Cardiac septum (tissue), 1 donor: Measurements from ENCODE around the gene RHOJ.

DNA sequence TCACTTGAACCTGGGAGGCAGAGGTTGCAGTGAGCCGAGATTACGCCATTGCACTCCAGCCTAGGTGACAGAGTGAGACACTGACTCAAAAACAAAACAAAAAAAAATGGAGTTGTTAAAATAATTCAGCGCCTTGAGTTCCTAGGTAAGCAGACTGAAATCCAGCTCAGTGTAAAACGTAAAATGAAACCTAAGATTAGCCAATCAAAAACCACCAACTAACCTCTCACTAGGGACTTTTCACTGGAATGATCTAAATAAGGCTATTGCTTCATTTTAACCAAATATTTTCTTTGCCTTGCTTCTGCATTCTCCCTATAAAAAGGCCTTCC is 91.6 kb upstream of the HIF1A start:
- PRO-cap, result unidirectional peak, minus-strand start at position 156 of the sequence

DNA sequence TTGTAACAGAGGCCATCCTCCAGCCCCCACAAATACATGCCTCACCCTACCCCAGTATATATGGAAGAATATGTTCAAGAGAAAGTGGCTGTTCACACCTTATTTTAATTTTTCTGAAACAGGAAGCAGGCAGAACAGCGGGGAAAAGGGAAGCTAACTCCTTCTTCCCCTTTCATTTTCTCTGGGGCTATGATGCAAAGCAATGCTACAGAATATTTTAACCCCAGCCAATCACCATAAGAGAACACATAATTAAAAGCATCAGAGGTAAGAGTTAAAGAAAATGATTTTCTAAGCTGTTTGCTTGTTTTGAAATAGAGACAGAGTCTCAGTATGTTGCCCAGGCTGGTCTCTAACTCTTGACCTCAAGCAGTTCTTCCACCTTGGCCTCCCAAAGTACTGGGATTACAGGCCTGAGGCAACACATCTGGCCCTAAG is 31.6 kb upstream of the HIF1A start:
- PRO-cap, result unidirectional peak, minus-strand start at position 115 of the sequence

DNA sequence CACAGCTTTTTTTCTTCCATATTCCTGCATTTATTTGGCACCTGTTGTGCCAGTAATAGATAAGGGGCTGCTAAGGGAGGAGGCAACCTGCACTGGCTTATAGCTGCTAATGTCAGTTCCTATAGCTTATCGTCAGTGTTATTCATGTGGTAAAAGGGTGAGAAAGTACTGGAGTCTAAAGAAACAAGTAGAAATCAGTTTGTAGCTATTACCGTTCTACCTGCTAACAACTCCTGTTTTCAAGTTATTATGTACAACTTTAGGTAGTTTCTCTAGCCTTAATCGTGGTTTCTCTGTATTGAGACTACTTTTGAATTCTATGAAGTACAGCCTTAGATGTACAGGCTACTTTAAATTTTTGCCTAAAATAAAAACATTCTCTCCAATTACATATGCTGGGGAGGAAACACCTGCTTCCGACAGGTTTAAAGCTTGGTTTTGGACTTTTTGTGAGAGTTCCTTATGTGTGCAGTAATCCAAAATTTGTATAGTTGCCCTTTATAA is 24.5 kb downstream of the HIF1A start:
- PRO-cap, result no peak

- PRO-cap, result no peak
These were observed 31.2 kb downstream of the HIF1A start for GRCh38 chr14:61726290-61727118.

DNA sequence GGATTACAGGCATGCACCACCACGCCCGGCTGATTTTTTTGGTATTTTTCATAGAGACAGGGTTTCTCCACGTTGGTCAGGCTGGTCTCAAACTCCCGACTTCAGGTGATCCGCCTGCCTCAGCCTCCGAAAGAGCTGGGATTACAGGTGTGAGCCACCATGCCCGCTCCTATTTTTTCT is 20.8 kb upstream of the SNAPC1 start:
- PRO-cap, result no peak

- PRO-cap, result no peak
These were observed 52.1 kb downstream of the SYT16 start for GRCh38 chr14:61864267-61865255.

- PRO-cap, result bidirectional peak, plus-strand start at chr14:63204394, minus-strand start at chr14:63204178
These were observed at the start of gene RHOJ for GRCh38 chr14:63203836-63205049. Gene RHOJ (plus strand): TSS chr14:63204443.

GRCh38 chr14:63205332-63205675 is 1.1 kb downstream of the RHOJ start:
- PRO-cap, result no peak

- PRO-cap, result no peak
These were observed 1.6 kb downstream of the RHOJ start for GRCh38 chr14:63205754-63206372.

GRCh38 chr14:63514262-63514726 is 28.9 kb downstream of the PPP2R5E start:
- PRO-cap, result no peak

DNA sequence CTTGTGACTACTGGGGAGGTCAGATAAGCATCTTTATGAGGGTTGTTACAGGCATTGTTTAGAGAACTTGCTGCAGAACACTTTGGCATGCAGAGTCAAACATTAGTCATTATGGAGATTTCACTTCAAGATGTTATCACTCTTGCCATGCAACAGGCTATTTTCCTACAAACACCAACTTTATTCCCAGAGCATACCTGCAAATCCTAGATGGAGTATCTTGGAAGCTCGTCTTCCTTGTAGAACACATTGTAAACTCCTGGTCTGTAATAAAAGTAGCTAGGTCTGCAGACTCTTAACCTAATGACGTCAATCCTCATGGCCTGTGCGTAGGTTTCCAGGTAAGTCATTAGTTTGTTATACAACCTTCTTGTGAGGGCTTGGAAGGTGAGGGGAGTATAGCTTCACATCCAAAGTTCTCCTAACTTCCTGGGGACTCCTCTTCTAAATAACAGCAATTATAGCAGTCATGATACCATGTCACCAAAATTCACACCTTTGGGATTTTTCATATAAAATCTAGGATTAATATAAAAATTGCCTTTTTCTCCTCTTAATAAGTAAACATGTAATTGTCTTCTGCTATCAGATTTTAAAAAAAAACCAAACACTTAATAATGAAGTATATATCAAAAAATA is 36.4 kb upstream of the WDR89 start:
- PRO-cap, result no peak

GRCh38 chr14:63752709-63753261 is 24.9 kb upstream of the SGPP1 start:
- PRO-cap, result no peak

DNA sequence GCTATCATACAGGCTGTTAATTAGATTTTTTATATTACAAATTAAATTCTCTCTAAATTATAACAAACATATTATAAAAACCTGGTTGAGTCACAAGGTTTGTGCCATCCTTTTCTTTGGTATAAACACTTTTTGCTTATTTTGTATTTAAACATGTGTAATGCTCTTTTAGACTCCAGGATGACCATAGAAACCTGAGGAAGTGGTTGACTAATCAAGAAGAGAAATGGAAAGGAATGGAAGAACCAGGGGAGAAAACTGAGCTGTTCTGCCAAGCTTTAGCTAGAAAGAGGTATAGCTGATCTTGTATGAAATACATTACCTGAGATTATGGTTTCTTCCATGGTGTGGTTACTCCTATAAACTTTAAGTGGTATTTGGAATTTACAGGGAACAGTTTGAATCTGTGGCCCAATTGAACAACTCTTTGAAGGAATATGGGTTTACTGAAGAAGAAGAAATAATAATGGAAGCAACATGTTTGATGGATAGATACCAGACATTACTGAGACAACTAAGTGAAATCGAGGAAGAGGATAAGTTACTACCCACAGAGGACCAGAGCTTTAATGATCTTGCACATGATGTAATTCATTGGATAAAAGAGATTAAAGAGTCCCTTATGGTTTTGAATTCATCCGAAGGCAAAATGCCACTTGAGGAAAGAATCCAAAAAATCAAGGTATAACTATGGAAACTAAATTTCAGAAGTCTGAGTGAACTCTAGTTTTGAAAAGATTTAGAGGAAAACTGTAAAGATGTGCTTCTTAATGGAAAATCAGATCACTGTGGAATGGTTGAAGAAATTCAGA is 172.1 kb downstream of the SYNE2 start:
- PRO-cap, result no peak

GRCh38 chr14:64232187-64233318 is 61.6 kb downstream of the ESR2 start:
- PRO-cap, result no peak

DNA sequence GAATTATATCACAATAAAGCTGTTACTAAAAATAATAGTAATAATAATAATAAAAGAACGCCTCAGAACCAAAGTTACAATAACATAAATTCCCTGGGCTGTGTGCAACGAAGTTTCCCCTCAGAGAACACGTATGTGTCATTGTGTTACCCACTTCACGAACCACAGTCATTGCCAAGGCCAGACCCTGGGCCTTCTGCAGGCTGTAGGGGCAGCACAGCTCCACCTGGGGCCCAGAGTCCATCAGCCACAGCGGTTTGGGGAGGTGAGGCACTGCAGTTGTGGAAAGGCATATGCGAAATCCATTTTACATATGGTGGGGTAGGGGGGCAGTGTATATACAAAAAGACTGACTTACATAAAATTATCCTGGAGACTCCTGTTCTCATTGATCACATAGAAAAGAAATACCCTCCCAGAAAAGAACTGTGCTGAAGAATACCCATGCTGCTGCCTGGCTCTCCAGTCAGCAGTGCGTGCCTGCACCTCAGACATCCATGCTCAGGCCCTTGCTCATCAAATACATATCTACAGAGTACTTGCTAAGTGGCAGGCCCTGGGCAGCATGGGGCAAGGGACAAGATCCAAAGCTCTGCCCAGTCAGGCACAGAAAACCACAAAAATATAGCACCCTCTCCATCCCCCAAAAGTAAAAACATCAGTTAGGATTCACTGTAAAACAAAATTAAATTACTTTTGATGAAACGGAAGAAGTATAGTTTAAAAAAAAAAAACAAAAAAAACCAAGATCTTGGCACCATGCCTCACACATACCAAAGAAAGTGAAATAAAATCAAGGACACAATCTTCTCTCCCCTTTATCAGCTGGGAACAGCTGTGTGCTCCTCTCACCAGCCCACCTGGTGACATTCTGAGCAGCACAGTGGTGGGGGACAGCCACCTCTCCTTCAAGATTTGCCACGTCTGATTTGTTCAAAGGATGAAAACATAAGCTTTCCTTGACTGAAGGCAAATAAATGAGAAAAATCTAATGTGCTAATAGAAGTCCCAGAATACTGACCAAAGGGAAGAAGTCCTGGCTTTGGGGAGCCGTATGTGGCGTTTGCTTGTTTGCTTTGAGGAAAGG is 55.8 kb downstream of the ESR2 start:
- PRO-cap, result no peak

DNA sequence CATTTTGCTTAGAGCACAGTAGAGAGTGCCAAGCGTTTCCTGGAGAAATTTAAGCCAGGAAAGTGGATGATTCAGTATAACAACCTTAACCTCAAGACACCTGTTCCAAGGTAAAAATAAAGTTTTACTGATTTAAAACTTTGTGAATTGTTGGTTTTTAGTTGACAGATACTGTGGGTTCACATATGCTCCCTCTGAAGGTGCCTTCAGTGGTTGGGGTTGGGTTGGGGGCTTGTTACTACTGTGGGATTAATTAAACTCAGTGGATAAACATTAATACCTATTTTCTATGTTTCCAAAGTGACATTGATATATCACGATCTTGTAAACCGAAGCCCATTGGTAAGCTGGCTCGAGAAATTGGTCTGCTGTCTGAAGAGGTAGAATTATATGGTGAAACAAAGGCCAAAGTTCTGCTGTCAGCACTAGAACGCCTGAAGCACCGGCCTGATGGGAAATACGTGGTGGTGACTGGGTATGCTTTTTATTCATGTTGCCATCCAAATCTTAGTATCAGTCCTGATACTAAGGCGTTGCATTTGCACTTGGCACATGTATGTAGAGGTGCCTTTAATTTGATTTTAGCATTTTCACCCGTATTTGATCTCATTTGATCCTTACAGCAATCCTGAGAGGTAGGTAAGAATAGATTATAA is 37.7 kb downstream of the MTHFD1 start:
- PRO-cap, result no peak

- PRO-cap, result no peak
These were observed 15.9 kb downstream of the ZBTB25 start for GRCh38 chr14:64487735-64488190.

GRCh38 chr14:64698942-64699576 is 5.2 kb upstream of the PLEKHG3 start:
- PRO-cap, result unidirectional peak, plus-strand start at chr14:64699310

- PRO-cap, result unidirectional peak, minus-strand start at chr14:64762297; bidirectional peak, plus-strand start at chr14:64763011, minus-strand start at chr14:64762854
These were observed 58.2 kb downstream of the PLEKHG3 start for GRCh38 chr14:64762079-64763109.

GRCh38 chr14:64822875-64823773 is 56.6 kb downstream of the SPTB start:
- PRO-cap, result no peak